ENCODE results near the genes YEATS2, EEF1AKMT4 and MAGEF1.

- RRBS = no CpG with 5 or more reads among the region's 11 CpGs
Observed at GRCh38 chr3:183533433-183534265, 21.9 kb downstream of the KLHL6 start.

DNA sequence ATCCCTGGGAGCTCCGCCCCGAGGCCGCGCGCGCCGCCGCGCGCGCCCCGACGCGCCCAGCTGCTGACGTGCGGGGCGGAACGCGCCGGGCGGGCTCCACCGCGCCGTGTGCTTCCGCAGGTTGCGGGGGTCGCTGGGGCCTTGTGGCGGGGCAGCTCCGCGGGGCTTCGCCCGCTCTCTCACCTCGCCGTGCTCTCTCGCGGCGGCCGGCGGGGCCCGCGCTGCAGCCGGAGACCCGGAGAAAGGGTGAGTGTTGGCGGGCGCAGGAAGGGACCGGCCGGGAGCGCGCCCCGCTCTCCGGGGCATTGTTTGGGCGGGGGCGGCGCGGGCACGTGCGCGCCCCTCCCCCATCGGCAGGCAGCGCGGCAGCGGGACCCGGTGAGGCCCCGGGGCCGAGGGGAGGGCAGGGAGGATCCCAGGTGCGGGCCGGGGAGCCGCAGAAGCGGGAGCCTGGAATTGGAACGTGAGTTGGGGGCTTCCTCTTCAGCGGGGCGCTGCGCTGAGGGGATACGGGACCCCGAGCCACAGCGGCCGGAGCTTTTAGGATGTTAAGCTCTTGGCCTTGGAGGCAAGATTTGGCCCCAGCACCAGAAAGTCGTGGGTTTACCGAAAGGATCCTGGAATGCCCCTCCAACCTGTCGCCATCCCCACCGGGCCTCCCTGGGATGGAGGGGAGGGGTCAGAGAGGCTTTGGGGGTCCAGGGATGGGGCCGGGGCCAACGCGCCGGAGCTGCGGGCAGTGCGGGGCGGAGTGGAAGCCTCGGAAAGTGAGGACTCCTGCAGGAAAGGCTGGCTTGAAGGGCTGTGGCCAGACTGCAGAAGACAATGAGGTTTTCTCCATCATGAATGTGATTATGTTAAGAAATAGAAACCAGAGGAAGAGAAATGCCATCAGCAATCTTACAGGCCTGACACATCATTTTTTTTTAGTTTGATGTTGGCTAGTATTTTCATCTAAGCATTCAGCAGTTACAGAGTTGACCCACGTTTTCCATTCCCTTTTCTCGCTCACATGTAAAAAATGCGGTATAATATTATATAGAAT, at the start of gene YEATS2:
Gene YEATS2 (plus strand): TSS at position 50 of the 1,045 bp plus-strand sequence.
- RRBS = 3% methylated on average over 23 of the region's 92 CpGs

DNA sequence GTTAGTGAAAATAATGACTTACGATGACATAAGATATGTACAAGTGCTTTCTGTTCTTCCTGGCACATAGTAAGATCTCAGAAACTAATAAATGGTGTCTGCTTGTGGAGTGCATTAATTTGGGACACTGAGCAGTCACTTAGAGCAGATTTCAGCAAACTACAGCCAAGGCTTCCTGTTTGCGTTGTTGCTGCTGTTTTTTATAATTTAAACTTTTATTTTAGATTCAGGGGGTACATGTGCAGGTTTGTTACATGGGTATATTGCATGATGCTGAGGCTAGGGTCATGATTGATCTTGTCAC, 42.2 kb downstream of the MAP6D1 start:
- RRBS = no CpG with 5 or more reads among the region's 2 CpGs

- RRBS = no CpG with 5 or more reads among the region's 15 CpGs
Observed at GRCh38 chr3:183810731-183811398, 14.5 kb downstream of the MAP6D1 start.

GRCh38 chr3:183824469-183825203, 741 bp downstream of the MAP6D1 start:
- RRBS = 3% methylated on average over 27 of the region's 58 CpGs

GRCh38 chr3:184155612-184156117, 488 bp downstream of the DVL3 start:
- RRBS = 1% methylated on average over 8 of the region's 35 CpGs

DNA sequence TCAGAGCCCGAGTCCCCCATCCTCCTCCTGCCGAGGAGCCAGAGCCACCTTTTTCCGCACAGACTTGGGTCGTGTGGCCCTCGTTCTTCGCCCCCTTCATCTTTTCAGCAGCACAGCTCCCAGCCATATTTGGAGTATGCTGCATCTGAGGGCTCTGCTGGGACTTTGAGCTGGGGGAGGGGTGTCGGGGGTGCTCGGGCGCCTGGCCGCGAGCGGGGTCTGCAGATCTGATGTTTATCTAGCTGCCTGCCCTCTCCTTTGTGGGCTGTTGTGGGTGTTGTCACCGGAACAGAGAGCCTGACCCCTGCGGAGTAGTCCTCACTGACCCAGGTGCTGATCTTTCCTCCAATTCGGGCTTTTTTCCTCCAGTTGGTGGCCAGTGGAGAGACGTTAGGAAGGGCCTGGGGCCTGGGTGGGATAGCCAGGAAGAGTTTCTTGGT, 961 bp downstream of the DVL3 start:
- RRBS = no CpG with 5 or more reads among the region's 16 CpGs

- RRBS = no CpG with 5 or more reads among the region's 38 CpGs
Observed at GRCh38 chr3:184186262-184187099, 482 bp downstream of the ABCF3 start.

- RRBS = no CpG with 5 or more reads among the region's 10 CpGs
Observed at GRCh38 chr3:184187231-184187935, 1.4 kb downstream of the ABCF3 start.

DNA sequence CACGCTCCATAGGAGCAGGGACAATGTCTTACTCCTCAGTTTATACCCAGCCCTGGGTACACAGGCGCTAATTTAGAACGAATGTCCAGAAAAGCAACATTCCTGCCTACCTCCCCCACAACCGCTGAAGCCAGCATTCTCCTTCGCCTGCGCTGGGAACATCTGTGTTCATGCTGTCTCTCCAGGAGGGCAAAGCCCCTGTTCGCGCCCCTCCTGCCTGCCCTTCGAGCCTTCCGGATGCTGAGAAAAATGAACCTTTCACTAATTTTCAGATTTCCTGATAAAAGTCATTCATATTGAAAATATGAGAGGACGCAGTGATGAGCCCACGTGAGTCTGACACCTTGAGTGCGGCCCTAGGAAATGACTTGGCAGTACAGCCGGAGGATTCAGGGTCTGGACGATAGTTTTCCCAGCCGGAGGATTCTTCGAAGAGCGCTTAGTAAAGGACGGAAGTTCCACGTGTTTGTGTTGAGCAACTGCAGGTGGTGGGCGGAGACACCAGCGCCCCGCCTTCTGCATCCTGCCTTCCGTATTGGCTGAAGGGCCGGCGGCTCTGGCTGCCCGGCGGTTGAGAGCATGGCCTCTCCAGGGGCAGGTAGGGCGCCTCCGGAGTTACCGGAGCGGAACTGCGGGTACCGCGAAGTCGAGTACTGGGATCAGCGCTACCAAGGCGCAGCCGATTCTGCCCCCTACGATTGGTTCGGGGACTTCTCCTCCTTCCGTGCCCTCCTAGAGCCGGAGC, at the start of gene EEF1AKMT4:
Gene EEF1AKMT4 (plus strand): TSS at position 557 of the 745 bp plus-strand sequence.
- RRBS = 2% methylated on average over 5 of the region's 43 CpGs

DNA sequence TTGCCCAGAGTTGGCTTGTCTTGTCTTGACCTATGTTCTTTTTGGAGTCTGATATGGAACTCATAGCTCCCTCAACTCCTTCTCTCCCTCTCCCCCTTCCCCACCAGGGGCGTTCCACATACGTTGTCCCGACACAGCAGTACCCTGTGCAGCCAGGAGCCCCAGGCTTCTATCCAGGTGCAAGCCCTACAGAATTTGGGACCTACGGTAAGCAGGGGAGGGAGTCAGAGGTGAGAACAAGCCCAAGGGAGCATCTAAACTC, 3.1 kb downstream of the EIF4G1 start:
- RRBS = no CpG with 5 or more reads among the region's 4 CpGs

DNA sequence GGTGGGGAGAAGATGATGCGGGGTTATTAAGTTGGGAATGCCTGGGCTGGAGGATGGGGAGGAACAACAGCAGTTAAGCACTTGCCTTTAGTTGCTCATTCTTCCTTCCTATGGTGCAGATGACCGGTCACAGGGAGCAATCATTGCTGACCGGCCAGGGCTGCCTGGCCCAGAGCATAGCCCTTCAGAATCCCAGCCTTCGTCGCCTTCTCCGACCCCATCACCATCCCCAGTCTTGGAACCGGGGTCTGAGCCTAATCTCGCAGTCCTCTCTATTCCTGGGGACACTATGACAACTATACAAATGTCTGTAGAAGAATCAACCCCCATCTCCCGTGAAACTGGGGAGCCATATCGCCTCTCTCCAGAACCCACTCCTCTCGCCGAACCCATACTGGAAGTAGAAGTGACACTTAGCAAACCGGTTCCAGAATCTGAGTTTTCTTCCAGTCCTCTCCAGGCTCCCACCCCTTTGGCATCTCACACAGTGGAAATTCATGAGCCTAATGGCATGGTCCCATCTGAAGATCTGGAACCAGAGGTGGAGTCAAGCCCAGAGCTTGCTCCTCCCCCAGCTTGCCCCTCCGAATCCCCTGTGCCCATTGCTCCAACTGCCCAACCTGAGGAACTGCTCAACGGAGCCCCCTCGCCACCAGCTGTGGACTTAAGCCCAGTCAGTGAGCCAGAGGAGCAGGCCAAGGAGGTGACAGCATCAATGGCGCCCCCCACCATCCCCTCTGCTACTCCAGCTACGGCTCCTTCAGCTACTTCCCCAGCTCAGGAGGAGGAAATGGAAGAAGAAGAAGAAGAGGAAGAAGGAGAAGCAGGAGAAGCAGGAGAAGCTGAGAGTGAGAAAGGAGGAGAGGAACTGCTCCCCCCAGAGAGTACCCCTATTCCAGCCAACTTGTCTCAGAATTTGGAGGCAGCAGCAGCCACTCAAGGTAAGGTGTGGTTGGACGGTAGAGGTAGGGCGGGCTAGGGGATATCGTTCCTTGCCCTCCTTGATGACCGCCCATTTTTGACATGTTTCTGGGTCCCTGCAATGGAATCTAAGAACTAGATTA, 7.1 kb downstream of the EIF4G1 start:
- RRBS = no CpG with 5 or more reads among the region's 22 CpGs

- RRBS = no CpG with 5 or more reads among the region's 12 CpGs
Observed at GRCh38 chr3:184549732-184550258, 11.8 kb upstream of the EPHB3 start.

DNA sequence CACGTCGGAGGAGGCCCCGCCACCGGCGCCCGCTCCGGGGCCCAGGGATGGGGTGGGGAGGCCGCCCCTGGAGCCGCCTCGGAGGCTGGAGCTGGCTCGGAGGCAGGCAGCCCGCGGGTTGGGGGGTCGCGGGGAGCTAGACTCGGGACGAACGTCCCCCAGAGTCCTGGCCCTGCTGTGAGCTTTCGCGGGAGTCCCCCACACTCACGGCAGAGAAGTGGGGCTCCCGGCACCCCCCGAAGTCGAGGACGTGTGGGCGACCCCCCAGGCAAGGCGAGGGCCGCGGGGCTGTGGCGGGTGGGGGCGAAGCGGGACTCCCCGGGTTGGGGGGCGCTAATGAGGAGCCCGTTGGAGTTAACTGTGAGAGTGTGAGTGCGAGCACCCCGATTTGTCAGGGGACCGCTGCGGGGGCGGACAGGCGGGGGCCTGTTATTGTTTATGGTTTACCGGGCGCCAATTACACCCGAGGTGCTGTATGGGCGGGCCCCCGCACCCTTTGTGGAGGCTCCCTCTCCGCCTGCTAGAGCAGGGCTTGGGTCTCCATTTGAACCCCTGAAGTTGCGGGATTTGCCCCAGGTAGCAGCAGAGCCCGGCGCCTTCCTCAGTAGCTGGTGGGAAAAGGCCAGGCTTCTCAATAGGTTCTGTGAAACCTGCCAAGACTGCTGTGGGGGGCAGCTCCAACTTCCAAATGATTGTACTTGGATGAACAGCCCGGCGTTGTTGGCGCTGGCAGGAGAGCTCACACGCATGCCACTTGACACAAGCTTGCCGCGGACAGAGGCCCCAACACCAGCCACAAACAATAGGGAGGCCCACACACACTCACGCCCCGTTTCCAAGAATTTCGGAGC, 1.1 kb downstream of the EPHB3 start:
- RRBS = 43% methylated on average over 4 of the region's 59 CpGs

- RRBS = 2% methylated on average over 24 of the region's 56 CpGs
Observed at GRCh38 chr3:184711767-184712592, at the start of gene MAGEF1. Gene MAGEF1 (minus strand): TSS chr3:184712064.

GRCh38 chr3:184747926-184748917, 36.4 kb upstream of the MAGEF1 start:
- RRBS = no CpG with 5 or more reads among the region's 9 CpGs

DNA sequence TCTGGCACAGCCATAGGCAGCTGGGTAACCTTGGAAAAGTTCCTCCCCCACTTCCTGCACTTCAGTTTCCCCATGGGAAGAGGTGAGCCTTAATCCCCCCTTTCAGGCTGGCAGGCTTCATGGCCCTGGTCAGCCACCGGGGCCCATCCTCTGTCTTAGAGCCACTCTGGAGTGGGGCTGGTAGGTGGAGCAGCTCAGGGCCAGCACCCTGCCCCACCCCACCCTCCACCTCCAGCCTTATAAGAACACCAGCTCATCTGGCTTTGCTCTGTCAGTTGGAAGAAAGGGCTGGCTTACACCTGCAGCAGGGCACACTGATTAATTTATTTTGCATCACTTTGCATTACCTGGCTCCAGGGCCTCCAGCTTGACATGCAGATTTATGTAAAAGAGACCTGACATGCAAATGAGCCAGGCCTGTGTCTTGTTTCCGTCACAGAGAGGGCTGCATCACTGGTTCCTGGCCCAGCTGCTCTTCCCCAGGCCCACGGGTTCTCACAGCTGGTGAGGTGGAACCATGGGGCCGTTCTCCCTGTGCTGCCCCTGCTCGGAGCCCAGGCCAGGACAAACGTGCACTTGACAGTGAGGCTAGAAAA, 44.3 kb upstream of the MAGEF1 start:
- RRBS = no CpG with 5 or more reads among the region's 6 CpGs

GRCh38 chr3:184786683-184786970, 25.3 kb upstream of the VPS8 start:
- RRBS = 20% methylated on average over 2 of the region's 4 CpGs

- RRBS = no CpG with 5 or more reads among the region's 6 CpGs
Observed at GRCh38 chr3:184816643-184817043, 4.7 kb downstream of the VPS8 start.

DNA sequence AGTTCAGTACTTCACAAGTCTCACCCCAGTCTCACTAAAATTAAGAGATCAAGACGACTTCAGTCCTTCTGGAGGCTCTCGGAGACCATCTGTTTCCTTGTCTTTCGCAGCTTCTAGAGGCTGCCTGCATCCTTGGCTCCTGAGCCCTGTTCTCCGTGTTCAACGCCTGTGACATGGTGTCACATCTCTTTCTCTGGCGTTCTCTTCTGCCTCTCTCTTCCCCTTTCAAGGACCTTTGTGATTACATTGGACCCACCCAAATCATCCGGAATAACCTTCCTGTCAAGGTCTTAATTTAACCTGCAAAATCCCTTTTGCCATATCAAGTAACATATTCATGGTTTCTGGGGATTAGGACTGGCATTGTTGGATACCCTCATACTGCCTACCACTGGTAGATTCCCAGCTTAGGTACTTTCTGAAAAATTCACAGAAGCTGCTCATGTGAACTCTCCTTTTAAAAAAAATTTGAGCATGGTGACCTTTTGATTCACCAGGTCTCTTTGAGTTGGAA, 8.3 kb downstream of the VPS8 start:
- RRBS = no CpG with 5 or more reads among the region's 7 CpGs

Data from GM19239 (cell line).